Upper lobe of left lung (tissue), 5 donors: ENCODE results near the gene MTURN.

GRCh38 chr7:29486245-29486763 is 77.3 kb upstream of the PRR15 start:
- PRO-cap, 2 experiments = no peak in any of the 2 experiments
- RAMPAGE, long total RNA, 4 experiments = no peak in any of the 4 experiments

GRCh38 chr7:29566470-29567043 is 2.9 kb downstream of the PRR15 start:
- PRO-cap, 2 experiments = no peak in any of the 2 experiments
- RAMPAGE, long total RNA, 4 experiments = no peak in any of the 4 experiments

DNA sequence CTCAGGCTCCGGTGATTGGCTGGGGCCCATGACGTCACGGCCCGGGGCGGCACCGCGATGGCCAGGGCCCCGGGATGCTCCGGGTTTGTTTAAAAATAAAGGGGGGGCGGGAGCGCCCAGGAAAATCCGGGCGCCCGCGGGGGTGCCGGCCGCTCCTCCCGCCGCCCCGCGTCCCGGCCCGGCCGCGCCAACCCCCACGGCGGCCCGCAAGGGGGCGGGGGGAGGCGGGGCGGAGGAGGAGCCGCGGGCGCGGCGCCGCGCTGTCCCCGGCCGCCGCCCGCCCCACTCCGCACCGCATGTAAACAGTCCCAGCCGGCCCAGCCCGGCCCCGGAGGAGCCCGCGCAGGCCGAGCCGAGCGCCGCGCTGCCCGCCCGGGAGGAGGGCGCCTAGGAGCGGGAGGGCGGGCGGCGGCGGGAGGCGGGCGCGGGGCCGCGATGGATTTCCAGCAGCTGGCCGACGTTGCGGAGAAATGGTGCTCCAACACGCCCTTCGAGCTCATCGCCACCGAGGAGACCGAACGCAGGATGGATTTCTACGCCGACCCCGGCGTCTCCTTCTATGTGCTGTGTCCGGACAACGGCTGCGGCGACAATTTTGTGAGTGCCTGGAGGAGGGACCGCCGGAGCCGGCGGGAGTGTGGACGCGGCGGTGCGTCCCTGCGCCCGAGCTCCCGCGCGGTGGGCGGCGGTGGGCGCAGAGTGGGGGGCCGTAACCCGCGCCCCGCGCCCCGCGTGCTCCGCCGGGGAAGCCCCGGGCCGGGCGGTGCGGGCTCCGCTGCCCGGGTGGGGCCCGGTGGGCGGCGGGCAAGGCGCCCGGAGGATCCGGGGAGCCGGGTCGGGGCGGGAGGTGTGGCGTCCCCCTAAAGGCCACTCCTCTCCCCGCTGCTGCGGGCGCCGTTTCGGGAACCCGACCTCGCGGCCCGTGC is at the start of gene MTURN:
TSS of gene MTURN (plus strand) at position 285 of the 926 bp plus-strand sequence.
- PRO-cap, 2 experiments = peak in 2 of 2 experiments; most common plus-strand start position 119 of the sequence (in 2); most common minus-strand start position 169 of the sequence (in 1)
- RAMPAGE, long total RNA, 4 experiments = no peak in any of the 4 experiments

DNA sequence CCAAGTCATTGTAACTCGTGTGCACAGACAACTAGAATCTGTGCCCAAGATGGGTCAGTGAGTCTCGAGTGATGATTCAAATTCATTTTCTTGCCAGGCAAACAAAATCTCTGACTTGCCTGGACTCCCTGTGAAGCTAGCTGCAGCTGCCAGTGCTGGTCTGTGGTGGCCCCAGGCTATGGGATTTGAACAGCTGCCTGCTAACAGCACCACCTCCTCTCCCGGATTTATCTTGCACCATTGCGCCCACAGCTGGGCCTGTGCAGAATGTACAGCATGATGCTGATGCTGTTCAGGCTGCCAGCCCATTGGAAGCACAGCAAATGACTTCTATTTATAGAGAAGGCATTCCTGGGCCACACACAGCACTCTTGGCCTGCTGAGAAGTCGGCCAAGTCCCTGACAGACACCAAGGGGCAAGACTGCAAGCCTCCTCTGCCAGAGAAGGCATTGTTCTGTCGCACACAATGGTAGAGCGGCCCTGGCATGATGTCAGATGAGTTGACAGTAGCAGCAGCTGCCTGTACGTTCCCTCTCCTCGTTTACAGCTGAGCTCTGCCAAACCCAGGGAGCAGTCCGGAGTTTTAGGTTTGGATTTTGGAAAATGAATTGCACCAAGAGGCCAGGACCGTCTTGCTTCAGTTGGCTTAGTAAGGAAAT is 38.3 kb downstream of the MTURN start:
- PRO-cap, 2 experiments = no peak in any of the 2 experiments
- RAMPAGE, long total RNA, 4 experiments = no peak in any of the 4 experiments

DNA sequence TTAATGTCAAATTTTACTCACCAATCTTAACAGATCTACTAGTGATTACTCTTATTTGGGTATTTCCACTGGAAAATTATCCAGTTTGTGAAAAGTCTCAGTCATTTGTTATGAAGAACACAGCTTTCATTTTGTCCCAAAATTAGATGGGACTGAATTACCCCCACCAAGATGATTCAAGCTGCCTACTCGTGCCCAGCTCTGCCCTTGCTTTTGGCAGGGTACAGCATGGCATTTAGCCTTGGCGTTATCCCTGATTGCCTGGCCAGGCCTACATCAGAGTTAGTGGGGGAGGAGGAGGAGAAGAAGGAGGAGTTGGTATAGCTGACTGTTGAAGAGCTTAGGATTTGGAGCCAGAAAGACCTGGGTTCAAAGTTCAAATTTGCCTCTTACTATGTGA is 47.4 kb downstream of the MTURN start:
- PRO-cap, 2 experiments = no peak in any of the 2 experiments
- RAMPAGE, long total RNA, 4 experiments = no peak in any of the 4 experiments

GRCh38 chr7:30225619-30226449 is 58.6 kb upstream of the ZNRF2 start:
- PRO-cap, 2 experiments = no peak in any of the 2 experiments
- RAMPAGE, long total RNA, 4 experiments = no peak in any of the 4 experiments

GRCh38 chr7:30284022-30284167 is 502 bp upstream of the ZNRF2 start:
- PRO-cap, 2 experiments = no peak in any of the 2 experiments
- RAMPAGE, long total RNA, 4 experiments = no peak in any of the 4 experiments

DNA sequence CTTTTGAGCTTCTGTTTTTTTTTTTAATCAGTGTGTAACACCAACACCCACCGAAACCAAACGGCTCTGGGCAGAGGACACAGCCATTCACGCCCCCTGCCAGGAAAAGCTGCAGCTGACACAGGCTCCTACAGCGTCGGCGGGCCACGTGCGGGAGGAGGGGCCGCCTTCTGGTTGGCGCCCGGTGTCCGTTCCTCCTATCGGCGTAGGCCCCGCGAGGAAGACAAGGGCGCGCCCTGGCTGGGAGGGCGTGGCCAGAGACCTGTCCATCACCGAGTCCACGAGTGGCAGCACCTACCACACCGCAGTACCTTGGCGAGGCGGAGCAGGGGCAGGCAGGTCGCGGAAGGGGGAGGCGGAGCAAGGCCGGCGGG is 242 bp upstream of the ZNRF2 start:
- PRO-cap, 2 experiments = peak in 2 of 2 experiments; most common minus-strand start position 91 of the sequence (in 1)
- RAMPAGE, long total RNA, 4 experiments = start-site peak on the minus strand in 1 of 4 experiments, centred at position 113 of the sequence, 6 reads per replicate

- PRO-cap, 2 experiments = no peak in any of the 2 experiments
- RAMPAGE, long total RNA, 4 experiments = start-site peak on the plus strand in 1 of 4 experiments, at chr7:30294852-30294931 at its widest, 9 reads per replicate
These were observed 10.3 kb downstream of the ZNRF2 start for GRCh38 chr7:30294745-30295014.

DNA sequence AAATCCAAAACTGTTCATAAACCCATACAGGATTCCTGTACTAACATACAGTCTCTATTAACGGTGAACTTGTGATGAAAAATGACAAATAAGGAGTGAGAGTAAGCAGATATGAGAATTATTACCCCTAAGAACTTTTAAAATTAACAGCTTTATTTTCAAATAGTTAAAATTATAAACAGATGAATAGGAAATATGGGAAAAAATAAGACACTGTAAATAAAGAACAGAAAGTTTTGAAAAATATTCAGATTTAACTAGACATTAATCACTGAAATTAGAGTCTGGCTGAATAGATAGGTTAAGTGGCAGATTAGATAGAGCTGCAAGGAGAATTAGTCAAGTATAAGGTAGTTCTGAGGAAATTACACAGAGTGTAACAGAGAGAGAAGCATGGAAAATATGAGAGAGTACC is 46.8 kb downstream of the ZNRF2 start:
- PRO-cap, 2 experiments = no peak in any of the 2 experiments
- RAMPAGE, long total RNA, 4 experiments = no peak in any of the 4 experiments

DNA sequence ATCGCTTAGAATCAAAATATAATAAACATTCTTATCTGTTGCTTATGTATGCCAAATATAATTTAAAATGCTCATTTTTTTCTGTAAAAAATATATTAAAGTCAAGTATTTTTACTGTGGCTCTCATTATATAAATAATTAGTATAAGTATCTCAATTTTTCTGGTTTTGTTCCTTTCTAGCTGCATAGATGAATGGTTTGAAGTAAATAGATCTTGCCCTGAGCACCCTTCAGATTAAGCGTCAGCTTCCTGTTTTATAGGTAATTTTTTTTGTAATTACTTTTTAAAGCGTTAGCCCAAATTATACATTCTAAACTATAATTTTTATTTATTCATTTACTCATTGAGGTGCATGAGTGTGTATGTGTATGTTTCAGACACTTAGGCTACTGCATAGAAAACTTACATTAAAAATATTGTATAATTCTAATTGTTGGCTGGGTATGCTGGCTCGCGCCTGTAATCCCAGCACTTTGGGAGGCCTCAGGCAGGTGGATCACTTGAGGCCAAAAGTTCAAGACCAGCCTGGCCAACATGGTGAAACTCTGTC is 77.9 kb downstream of the ZNRF2 start:
- PRO-cap, 2 experiments = no peak in any of the 2 experiments
- RAMPAGE, long total RNA, 4 experiments = start-site peak on the plus strand in 1 of 4 experiments, centred at position 260 of the sequence, 9 reads per replicate

DNA sequence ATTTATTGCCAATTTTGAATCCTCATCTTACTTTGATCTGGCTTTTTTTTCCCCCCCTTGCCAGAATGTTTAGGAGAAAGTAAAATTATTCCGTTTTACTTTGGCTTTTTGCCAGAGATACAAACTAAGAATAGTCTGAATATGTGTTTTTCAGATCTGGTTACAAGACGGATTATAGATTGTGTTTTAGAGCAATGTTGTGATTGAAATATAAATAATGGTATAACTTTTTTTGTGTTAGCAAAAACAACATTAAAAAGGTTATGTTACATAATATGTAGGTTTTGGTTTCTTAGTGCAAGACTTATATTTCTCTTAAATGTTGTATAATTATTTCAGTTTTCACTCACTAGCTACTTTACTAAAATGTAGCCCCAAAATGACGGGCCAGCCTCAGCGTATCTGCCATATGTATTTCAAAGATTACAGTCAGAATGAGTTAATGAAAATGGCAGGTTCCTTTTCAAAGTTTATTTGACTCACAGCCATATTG is 84.5 kb downstream of the ZNRF2 start:
- PRO-cap, 2 experiments = no peak in any of the 2 experiments
- RAMPAGE, long total RNA, 4 experiments = no peak in any of the 4 experiments

- PRO-cap, 2 experiments = no peak in any of the 2 experiments
- RAMPAGE, long total RNA, 4 experiments = no peak in any of the 4 experiments
These were observed 87.6 kb downstream of the ZNRF2 start for GRCh38 chr7:30371817-30372662.

GRCh38 chr7:30556773-30557275 is 37.9 kb upstream of the GARS1 start:
- PRO-cap, 2 experiments = no peak in any of the 2 experiments
- RAMPAGE, long total RNA, 4 experiments = no peak in any of the 4 experiments

DNA sequence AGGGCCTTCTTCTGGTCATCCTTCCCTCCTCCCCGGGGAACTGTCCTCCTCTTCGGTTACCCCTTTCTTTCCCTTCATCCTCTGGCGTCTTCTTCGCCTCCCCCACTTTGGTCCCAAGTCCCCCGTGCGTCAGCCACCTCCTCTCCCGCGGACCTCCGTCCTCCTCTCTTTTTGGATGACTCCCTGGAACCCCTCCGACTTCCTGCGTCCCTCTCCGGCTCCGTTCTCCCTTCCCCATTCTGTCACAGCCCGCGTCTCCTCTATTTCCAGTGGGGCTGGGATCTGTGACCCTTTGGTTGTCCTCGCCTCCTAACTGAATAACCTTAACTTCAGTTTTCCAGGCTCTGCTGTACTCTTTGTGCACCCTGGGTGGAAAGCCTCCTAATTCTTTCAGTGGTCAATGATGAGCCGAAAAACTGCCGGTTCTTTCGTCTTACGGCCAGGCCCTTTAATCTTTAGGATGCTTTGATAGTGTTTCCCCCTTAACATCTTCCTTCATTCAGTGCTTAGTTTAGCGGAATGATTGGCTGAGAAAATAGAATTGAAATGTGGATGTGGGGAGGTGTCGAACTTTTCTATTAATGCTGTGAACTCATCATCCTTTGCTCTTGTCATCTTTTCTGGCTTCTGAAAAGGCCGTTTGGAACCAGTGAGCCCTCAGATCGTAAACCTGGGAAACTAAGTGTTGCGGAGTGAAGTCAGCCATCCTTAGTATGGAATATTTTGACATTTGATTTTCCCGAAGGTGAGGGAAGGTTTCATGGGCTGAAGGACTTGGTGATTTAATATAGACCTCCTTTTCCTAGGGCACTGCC is 718 bp downstream of the GARS1 start:
- PRO-cap, 2 experiments = no peak in any of the 2 experiments
- RAMPAGE, long total RNA, 4 experiments = no peak in any of the 4 experiments

- PRO-cap, 2 experiments = no peak in any of the 2 experiments
- RAMPAGE, long total RNA, 4 experiments = no peak in any of the 4 experiments
These were observed 36.9 kb downstream of the GARS1 start for GRCh38 chr7:30631368-30632155.

DNA sequence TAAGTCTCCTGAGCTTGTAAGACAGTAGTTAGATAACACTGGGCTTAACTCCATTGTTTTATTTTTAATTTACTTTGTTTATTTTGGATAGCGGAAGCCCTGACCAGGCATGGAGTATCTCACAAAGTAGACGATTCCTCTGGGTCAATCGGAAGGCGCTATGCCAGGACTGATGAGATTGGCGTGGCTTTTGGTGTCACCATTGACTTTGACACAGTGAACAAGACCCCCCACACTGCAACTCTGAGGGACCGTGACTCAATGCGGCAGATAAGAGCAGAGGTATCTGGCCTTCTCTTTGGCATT is 37.4 kb downstream of the GARS1 start:
- PRO-cap, 2 experiments = no peak in any of the 2 experiments
- RAMPAGE, long total RNA, 4 experiments = no peak in any of the 4 experiments

DNA sequence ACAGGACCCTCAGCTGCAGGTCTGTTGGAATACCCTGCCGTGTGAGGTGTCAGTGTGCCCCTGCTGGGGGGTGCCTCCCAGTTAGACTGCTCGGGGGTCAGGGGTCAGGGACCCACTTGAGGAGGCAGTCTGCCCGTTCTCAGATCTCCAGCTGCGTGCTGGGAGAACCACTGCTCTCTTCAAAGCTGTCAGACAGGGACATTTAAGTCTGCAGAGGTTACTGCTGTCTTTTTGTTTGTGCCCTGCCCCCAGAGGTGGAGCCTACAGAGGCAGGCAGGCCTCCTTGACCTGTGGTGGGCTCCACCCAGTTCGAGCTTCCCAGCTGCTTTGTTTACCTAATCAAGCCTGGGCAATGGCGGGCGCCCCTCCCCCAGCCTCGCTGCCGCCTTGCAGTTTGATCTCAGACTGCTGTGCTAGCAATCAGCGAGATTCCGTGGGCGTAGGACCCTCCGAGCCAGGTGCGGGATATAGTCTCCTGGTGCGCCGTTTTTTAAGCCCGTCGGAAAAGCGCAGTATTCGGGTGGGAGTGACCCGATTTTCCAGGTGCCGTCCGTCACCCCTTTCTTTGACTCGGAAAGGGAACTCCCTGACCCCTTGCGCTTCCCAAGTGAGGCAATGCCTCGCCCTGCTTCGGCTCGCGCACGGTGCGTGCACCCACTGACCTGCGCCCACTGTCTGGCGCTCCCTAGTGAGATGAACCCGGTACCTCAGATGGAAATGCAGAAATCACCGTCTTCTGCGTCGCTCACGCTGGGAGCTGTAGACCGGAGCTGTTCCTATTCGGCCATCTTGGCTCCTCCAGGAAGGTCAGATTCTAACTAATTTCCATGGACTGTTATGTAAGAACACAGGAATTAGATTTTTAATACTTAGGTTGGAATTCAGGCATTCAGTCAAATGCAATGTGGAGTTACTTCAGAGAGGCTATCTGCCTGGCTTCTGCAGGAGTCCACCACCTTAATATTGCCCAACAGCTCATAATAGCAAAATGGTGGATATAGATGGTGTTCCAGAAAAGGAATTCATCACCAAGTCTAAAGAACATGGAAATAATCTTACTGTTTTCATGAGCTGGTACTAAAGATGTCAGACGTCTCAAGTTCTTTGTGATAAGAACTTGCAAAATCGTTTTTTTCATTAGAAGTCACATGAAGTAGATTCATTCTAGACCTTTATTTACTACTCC is 39.8 kb downstream of the CRHR2 start:
- PRO-cap, 2 experiments = no peak in any of the 2 experiments
- RAMPAGE, long total RNA, 4 experiments = no peak in any of the 4 experiments

DNA sequence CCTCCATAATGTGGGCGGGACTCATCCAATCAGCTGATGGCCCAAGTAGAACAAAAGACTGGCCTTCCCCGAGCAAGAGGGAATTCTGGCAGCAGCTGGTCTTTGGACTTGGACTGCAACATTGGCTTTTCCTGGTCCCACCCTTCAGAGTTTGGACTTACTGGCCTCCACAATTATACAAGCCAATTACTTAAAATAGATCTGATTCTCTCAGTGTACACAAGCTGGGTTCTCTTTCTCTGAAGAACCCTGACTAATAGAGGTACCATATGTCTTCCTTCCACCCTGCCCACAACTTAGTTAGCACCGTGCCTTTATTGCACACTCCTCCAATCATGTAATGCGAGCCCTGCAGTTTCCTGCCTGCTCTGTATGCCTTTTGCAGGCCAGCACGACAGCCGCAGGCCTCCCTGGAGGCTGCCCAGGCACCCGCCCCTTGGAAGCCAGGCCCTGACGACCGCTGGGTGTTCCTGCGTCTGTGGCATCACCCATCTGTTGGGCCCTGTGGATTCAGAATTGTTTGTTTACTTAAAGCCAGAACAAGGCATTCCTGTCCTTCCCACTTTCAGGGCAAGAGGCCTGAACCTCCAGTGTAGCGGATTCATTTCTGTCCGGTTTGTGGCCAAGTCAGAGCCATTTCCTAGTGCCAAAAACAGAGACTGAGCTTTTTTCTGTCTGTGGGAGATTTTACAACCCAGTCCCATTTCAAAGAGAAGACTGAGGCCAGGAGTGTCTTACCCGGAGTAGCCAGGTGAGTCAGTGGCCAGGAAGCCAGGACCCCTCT is 1.1 kb upstream of the INMT start:
- PRO-cap, 2 experiments = peak in 1 of 2 experiments; most common plus-strand start position 604 of the sequence (in 1)
- RAMPAGE, long total RNA, 4 experiments = no peak in any of the 4 experiments

DNA sequence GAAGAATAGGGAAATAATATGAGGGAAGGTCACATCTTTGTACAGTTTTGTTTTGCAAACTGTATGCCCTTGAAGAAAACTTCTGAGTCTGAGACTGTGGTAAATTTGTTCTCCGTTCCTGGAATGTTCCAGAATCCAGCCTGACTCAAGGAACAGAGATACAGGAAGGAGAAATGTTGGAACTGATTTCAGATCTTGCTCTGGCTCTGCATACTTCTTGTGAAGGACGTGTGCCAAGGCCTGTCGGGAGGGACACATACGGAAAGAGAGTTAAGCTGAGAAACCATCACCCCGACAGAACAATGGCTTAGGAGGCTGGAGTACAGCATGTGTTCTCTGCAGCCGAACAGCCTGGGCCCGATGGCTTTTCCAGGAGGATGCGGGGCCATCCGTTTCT is 45.0 kb downstream of the MINDY4 start:
- PRO-cap, 2 experiments = no peak in any of the 2 experiments
- RAMPAGE, long total RNA, 4 experiments = no peak in any of the 4 experiments